Sigmoid colon (tissue), 4 donors: ENCODE measurements around a stretch of chr16.

GRCh38 chr16:11538634-11539172 is 11.7 kb upstream of the ENSG00000188897 start:
- PRO-cap: no peak
- RAMPAGE, long total RNA, 4 experiments: no peak in any of the 4 experiments

DNA sequence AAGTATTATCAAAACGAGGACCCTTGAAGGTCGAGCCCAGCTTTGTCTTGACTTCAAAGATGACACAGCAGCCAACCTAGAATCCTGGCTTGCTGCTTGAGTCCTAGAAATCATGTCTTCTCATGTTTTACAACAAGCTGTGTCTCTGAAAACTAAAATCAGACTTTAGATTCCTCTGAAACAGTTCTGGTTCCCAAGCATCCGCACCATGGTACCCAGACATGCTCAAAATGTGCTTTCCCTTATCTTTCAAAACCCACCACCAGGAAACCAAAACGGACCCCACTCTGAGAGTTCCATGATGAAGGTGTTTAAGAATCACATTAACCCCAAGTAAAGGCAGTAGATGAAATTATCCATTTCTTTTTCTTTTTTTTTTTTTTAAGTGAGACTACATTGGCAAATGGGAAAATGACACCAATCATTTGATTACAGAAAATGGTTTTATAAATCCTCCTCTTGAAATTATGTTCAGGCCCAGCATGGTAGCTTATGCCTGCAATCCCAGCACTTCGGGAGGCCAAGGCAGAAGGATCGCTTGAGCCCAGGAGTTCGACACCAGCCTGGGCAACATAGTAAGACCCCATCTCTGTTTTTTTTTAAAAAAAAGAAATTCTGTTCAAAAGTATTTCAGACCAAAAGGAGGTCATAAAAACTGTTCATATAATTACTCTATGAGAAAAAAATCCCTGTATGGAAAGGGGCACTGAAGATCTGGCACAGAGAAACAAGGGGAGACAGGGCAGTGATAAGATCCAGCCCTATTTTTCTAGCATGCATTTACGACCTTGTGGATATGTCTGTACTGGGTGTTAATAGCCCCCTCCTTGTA is 21.4 kb upstream of the ENSG00000188897 start:
- PRO-cap: no peak
- RAMPAGE, long total RNA, 4 experiments: no peak in any of the 4 experiments

DNA sequence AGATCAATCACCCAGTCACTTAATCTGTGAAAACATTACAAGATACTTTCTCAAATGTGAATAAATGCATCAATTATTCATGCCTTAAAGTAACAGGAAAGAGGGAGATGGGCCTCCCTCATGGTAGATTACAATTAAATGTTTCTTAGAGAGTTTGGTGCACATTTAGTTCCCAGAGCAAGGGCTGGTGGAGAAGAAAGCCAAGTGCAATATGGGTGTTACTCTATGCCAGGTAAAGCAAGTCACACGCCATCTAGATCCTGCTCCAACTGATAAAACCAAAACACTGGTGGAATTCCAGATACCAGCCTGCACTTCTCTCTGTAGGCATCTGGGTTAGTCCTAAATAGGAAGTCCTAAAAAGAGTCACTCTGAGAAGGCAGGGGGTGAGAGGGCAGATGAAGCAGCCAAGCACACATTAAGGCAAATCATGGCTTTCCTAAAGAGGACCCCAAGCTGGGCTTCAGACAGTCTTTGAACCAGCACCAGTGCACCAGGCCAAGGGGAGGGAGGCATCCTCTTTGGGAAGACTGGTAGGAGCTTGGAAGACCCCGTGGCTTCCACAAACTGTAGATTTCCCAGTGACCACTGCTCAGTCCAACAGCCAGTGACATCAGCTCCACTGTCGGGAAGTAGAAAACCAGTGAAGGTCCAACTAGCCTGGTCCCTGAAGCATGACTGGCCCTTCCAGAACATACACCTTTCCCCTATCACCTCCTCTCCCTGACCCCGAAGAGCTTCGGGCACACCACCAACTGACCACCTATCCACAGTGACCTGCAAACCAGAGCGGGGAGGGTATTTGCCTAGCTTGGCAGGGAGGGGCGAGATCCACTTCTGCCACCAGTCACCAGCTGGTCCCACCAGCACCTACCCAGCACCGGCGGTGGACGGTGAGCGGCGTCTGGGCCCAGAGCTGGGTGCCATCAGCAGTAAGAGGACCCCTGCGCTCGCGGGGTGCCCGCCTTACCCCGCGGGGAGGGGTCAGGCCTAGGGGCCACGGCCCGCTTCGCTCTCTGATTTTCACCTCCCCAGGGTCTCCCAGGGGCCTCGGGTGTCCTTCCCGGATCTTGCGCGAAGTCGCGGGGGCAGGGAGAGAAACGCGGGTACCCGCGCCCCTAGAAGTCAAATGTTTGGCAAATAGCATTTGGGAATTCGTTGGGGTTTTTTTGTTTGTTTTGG is 1.1 kb downstream of the LITAF start:
- PRO-cap: unidirectional peak, plus-strand start at position 374 of the sequence; unidirectional peak, plus-strand start at position 635 of the sequence
- RAMPAGE, long total RNA, 4 experiments: no peak in any of the 4 experiments

- PRO-cap: no peak
- RAMPAGE, long total RNA, 4 experiments: no peak in any of the 4 experiments
These were observed 10.4 kb downstream of the SNN start for GRCh38 chr16:11678431-11679293.

- PRO-cap: no peak
- RAMPAGE, long total RNA, 4 experiments: no peak in any of the 4 experiments
These were observed 19.4 kb downstream of the SNN start for GRCh38 chr16:11687523-11688157.

GRCh38 chr16:11694810-11695452 is 26.7 kb downstream of the SNN start:
- PRO-cap: no peak
- RAMPAGE, long total RNA, 4 experiments: no peak in any of the 4 experiments

DNA sequence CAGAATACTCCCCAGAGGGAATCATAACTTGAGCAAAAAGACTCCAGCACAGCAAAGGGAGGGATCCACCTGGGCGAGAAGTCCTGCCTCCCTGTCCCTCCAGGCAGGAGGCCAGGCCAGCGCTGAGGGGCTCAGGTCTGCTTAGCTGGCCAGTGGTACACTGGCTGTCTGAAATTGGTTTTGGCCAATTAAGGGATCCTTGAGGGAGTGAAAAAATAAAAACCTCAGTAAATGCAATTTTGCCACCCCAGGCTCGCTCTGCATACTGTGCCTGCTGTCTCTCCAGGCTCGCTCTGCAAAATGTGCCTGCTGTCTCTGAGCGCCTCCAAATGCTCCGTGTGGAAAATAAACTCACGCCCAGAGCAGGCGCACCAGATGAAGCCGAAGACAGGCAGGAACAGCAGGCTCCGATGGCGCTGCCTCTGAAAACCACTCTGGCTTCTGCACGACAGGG is 28.9 kb downstream of the SNN start:
- PRO-cap: no peak
- RAMPAGE, long total RNA, 4 experiments: no peak in any of the 4 experiments

DNA sequence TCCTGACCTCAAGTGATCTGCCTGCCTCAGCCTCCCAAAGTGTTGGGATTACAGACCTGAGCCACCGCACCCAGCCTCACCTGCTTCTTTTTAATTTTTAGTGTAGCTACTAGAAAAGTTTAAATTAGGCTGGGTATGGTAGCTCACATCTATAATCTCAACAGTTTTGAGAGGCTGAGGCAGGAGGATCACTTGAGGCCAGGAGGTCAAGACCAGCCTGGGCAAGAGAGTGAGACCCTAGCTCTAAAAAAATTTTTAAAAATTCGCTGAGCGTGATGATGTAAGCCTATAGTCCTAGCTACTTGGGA is 35.0 kb downstream of the TXNDC11 start:
- PRO-cap: no peak
- RAMPAGE, long total RNA, 4 experiments: no peak in any of the 4 experiments

DNA sequence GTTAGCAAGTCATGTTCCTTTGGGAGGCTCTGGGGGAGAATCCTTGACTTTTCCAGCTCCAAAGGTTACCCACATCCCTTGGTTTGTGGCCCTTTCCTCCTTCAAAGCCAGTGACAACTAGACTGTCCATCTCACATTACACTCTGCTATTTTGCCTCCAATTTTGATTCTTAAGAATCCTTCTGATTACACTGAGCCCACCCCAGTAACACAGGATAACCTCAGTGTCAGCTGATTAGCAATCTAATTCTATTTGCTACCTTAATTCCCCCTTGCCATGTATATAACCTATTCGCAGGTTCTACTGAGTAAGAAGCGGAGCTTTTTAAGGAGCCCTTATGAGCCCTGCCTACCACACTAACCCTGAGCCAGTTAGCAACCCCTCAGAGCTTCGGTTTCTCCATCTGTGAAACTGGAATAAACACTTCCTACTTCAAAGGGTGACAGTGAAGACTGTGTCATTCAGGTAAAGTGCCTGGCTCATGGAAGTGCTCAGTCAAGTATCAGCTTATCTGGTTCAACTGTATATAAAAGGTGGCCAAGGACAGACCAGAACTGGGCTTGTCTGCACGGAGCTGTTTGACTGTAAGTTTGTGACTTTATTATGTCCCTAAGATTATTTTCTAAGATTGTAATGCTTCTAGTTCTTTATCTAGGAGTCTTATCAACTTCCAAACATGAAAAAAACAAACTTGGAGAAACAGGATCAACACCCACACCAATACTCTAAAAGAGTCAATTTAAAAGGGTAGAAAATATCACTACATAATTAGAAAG is 31.1 kb downstream of the TXNDC11 start:
- PRO-cap: no peak
- RAMPAGE, long total RNA, 4 experiments: no peak in any of the 4 experiments

GRCh38 chr16:11712188-11712500 is 30.5 kb downstream of the TXNDC11 start:
- PRO-cap: no peak
- RAMPAGE, long total RNA, 4 experiments: no peak in any of the 4 experiments

- PRO-cap: no peak
- RAMPAGE, long total RNA, 4 experiments: no peak in any of the 4 experiments
These were observed 11.8 kb downstream of the TXNDC11 start for GRCh38 chr16:11730902-11731306.

GRCh38 chr16:11752740-11753379 is 10.2 kb upstream of the TXNDC11 start:
- PRO-cap: no peak
- RAMPAGE, long total RNA, 4 experiments: no peak in any of the 4 experiments

DNA sequence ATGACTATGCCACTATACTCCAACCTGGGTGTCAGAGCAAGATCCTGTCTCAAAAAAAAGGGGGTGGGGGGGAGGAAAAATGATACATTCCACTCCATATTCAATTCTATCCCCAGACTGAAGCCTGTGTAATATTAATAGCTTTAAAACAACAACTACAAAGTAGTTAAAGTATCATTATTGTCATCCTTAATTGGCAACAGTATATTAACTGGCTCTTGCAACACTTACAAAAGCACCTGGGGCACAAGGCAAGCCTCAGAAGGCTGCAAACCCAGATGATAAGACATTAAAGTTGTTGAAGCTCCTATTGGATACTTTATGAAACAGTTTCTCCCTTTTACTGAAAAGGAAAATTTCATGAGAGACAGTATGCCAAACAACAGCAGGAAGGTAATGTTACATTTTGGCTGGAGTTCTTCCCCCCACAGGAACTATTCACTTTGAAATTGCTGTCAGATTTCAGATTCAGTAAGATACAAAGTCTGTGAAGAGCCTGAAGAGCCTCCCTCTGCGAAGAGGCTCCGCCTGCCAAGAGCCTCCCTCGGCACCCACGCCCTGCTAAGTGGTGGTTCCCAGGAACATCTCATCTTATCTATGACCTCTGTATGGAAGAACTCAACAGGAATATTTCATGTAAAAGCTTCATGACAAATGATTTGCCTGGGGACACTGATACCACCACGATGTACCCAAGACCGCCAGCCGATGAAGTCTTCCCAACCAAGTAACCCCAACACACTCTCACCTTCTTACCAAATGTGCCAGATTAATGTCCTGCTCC is 3.4 kb downstream of the ZC3H7A start:
- PRO-cap: no peak
- RAMPAGE, long total RNA, 4 experiments: no peak in any of the 4 experiments

- PRO-cap: no peak
- RAMPAGE, long total RNA, 4 experiments: no peak in any of the 4 experiments
These were observed 18.2 kb upstream of the RSL1D1 start for GRCh38 chr16:11869168-11870383.

DNA sequence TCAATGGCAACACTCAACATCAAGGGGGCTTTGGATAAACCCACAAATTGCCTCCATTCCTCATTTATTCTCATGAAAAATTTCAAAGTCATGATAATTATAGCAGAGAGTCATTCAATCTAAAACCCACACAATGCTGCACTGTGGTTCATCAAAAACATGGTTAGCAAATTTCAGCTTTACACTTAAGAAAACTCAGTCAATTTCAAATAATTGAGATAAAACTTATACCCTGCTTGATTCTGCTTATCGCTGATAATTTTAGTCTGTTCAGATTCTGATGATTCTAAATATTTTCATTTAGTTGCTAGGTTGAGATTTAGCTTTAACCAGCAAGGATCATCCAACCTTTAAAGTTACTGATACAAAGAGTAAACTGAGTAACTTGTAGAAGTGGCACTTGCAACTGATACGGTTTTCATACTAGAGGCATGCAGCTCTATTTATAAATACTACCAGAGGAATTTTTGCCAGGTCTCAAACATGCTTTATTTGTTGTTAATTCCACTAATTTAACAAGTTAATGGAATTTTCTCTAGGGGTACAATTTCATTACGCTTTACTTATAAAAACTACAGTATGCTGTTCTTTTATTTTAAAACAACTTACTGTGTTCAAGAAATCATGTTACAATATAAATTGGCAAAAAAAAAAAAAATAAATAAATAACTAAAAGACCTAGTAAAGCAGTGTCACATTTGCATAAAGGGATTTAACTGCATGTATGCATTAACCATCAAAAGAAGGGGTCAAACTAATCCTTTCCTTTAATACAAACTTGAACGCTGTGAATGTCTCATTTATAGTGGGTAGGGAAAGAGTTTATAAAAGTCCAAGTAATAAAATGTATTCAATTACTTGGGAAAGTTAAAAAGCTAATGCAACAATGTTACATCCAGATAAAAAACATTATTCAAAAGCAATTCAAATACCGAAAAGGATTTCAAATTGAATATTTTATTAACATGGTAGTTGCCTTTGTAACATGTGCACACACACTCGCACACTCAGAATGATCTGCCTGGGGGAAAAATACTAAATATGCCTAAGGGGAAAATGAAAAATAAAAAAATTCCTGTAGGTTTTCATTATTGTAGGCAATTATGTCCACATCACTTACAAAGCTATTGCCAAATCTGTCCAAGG is 20.8 kb upstream of the RSL1D1 start:
- PRO-cap: no peak
- RAMPAGE, long total RNA, 4 experiments: no peak in any of the 4 experiments

- PRO-cap: no peak
- RAMPAGE, long total RNA, 4 experiments: no peak in any of the 4 experiments
These were observed 103.0 kb downstream of the SNX29 start for GRCh38 chr16:12079493-12079922.

DNA sequence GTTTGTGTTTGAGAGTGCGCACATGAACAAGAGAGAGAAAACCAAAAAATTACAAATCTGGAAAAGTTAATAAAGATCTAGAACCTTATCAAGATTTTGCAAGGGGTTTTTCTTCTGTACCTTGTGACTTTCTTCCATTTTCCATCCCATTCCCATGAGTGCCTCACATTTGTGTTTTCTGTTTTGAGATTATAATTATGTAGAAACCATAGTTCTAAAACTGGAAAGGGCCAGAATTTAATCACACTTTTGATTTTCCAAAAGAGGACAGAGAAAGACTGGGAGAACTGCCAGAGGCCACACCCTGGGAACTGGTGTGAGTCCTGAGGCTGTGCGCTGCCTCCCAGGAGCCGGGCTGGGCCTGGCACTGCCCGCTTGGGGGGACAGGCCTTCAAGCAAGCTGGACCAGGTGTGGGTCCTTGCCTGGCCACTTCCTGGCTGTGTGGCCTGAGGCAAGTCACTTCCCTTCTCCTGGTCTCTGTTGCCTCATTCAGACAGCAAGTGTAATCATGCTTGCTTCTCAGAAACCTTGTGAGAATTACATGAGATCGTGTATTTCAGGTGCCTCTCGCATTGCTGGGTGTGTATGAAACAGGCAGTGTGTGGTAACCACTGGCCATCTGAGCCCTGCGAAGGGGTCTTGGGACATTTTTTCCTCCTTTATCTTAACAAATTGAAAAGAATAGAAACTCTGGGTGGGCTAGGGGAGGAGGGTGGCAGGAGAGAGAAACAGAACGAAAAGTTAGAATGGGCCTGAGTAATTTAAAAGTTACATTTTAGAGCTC is 143.0 kb downstream of the SNX29 start:
- PRO-cap: no peak
- RAMPAGE, long total RNA, 4 experiments: no peak in any of the 4 experiments

- PRO-cap: no peak
- RAMPAGE, long total RNA, 4 experiments: no peak in any of the 4 experiments
These were observed 269.4 kb downstream of the SNX29 start for GRCh38 chr16:12245924-12246400.

GRCh38 chr16:12612384-12613029 is 191.2 kb downstream of the CPPED1 start:
- PRO-cap: no peak
- RAMPAGE, long total RNA, 4 experiments: no peak in any of the 4 experiments

DNA sequence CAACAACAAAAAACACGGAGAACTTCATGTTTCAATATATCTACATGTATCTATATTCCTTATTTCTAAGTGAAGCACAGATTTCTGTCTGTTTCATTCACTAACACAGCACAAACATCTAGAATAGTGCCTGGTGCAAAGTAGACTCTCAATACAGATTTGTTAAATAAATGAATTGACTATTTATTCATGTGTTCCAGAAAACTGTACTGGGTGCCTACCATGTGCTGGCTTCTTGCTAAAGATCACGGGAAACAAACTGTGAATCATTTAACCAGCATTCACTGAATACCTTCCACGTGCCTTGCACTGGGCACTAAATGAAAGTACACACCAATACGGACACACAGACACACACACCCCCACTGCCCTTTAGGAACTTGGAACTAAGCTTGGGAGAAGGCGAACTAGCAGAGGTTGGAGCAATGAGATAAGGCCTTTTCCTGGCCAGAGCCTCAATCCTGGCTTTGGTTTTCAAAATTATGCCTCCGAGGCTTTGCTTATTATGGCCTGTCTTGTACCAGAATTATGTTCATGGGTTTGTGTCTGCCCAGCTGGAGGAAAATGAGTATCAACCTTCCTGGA is 32.5 kb downstream of the CPPED1 start:
- PRO-cap: no peak
- RAMPAGE, long total RNA, 4 experiments: no peak in any of the 4 experiments